OVCAR3 (cell line): ENCODE measurements around the gene PIK3CA.

GRCh38 chr3:173395740-173396204 is 1.8 kb upstream of the NLGN1 start:
- RRBS = 4% methylated on average over 18 of the region's 37 CpGs

DNA sequence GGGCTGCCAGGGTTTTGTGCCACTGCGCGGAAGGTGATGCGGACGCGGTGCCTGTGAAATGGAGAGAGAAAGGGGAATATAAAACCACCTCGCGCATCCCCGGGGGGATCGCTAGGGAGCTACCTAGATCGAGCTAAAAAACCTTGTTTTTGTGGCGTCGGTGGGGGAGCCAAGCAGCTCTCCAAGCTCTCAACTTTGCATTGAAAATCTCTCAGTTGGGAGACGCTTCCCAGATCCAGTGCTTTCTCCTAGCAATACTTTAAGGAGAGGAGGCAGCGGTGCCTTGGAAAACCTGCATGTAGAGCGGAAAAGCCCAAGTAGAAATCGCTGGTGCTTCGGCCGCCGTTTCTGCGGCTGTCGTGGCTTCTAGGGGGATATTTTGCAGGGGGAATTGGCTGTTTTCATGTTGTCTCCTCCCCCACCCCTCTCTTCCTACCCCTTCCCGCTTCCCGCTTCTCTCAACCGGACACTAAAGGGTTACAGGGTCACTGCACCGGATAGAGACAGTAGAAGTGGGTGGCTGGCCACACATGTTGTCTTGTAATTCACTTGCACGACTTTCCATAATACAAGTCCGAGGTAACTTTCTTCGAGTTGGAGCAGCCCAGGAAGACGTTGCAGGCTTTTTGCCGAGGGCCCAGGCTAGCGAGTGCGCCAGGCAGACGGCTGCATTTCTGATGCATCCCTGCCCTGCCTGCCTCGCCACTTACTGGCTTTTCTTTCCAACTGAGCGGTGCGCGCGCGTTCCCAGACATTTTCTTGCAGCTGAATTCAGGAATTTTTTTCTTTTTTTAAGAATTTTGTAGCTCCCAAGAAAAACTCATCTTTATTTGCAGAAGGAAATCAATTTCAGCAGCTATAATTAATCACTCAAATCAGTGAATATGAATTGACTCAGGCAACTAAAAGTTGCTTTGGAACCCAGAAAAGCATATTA is 187.8 kb downstream of the NLGN1 start:
- RRBS = no CpG with 5 or more reads among the region's 39 CpGs

DNA sequence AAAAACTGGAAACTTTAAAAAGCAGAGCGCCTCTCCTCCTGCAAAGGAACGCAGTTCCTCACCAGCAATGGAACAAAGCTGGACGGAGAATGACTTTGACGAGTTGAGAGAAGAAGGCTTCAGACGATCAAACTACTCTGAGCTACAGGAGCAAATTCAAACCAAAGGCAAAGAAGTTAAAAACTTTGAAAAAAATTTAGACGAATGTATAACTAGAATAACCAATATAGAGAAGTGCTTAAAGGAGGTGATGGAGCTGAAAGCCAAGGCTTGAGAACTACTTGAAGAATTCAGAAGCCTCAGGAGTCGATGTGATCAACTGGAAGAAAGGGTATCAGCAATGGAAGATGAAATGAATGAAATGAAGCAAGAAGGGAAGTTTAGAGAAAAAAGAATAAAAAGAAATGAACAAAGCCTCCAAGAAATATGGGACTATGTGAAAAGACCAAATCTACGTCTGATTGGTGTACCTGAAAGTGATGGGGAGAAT is 252.9 kb upstream of the NAALADL2 start:
- RRBS = no CpG with 5 or more reads among the region's 8 CpGs

GRCh38 chr3:175119365-175119679 is 260.2 kb downstream of the NAALADL2 start:
- RRBS = no CpG with 5 or more reads among the region's 1 CpG

GRCh38 chr3:175273947-175274329 is 414.8 kb downstream of the NAALADL2 start:
- RRBS = no CpG with 5 or more reads among the region's 6 CpGs

DNA sequence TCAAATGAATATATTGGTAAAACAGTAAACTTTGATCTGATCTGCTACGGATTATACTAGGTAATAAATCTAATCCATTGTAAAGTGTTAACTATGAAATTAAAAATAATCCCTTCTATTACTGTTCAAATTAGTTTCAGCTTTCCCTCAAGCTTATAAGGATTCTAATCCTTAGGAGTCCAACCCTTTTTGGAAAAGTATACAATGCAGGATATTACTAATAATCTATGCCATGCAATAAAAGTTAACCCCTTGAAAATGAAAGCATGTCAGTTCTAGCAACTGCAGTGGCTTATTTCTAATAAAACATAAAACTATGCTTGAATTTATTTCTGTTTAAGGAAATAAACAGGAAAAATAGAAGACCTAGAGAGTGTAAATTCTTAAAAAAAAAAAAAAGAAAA is 177.7 kb downstream of the TBL1XR1 start:
- RRBS = no CpG with 5 or more reads among the region's 1 CpG

DNA sequence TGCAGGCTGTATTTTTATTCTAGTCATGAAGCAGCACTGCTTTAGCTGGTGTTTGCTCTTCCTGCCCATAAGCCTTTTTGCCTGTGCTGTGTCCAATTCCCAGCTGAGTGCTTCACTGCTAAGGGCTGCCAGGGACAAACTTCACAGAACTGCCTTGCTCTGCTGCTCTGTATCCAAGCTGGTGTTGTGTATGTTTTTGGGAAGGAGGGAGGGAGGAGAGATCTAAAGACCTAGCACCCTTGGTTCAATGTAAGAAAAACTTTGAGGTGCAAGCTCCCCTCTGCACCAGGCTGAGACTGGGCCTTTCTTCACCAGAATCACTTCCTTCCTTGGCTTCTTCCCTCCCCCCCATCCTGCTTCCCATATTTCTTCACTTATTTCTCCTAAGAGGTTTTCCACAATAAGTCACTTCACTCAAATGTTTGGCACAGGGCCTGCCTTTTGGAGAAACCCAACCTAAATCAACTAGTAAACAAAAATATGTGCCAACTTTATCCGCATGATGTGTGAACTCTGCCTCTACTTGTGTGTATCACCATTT is 156.1 kb downstream of the TBL1XR1 start:
- RRBS = no CpG with 5 or more reads among the region's 1 CpG

GRCh38 chr3:177049948-177050432 is 147.3 kb downstream of the TBL1XR1 start:
- RRBS = no CpG with 5 or more reads among the region's 6 CpGs

GRCh38 chr3:177074370-177075042 is 122.8 kb downstream of the TBL1XR1 start:
- RRBS = no CpG with 5 or more reads among the region's 11 CpGs

DNA sequence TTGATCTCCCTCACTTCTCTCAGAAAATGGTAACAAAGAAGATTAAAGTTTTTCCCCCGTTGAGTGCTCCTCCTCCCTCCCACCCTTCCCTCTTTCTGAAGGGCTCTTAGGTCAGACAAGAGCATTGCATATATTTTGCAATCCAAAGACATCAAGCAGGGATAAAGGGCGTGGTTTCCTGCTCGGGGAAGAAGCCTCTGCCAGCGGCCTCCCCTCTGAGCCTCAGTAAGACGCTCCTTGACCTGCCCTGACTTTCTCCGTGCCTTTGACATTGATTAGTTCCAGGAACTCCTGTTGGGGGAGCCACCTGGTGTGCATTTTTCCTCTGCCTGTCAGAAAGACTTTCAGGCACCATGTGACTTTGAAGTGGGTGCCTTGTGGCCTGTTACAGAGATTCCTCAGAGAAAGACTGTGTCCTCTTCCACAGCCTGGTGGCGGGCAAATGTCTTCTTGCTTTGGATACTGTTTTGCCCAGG is 87.1 kb upstream of the TBL1XR1 start:
- RRBS = no CpG with 5 or more reads among the region's 7 CpGs

- RRBS = no CpG with 5 or more reads among the region's 5 CpGs
Measured at GRCh38 chr3:177320802-177321363, 123.6 kb upstream of the TBL1XR1 start.

GRCh38 chr3:177325196-177325676 is 128.0 kb upstream of the TBL1XR1 start:
- RRBS = no CpG with 5 or more reads among the region's 4 CpGs

DNA sequence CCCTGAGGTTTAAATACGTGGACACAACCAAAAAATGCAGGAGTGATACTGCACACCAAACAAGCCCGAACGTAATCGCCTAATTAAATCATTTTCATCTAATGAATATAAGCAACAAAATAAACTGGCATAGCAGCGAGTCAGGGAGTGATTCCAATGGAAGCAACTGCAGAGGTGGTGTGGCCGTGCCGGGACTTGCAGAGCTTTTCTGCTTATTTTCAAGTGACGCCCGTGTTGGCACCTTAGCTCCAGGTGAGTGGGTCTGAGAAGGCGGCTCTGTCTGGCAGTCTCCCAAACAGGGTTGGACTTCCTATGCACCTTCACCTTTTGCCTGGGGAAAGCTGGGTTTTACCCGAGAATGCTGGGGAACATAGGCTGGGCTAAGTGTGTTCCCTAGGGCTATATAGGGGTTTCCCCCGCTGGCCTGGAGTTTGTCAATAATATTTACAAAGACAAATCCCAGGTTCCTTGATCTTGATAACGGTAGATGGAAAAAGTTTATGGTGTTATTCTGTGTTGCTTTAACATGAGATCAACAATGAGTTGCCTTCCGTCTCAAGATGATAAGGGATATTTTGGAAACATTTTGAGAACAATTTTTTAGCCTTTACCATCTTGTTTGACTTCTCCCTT is 179.9 kb upstream of the TBL1XR1 start:
- RRBS = no CpG with 5 or more reads among the region's 14 CpGs

DNA sequence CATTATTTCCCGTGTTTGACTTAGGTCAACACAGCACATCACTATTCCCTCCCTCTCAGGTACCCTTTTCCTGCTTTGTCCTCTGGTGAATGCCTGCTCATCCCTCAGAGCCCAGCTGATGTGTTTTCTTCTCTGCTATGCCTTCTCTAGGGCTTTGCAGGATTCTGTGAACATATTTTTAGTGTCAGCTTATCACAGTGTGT is 267.0 kb upstream of the TBL1XR1 start:
- RRBS = no CpG with 5 or more reads among the region's 1 CpG

- RRBS = no CpG with 5 or more reads among the region's 6 CpGs
Measured at GRCh38 chr3:177574255-177574772, 377.0 kb upstream of the TBL1XR1 start.

GRCh38 chr3:179147895-179148908 is at the start of gene PIK3CA:
Gene PIK3CA (plus strand): TSS chr3:179148357.
- RRBS = 6% methylated on average over 22 of the region's 97 CpGs

- RRBS = 5% methylated on average over 6 of the region's 49 CpGs
Measured at GRCh38 chr3:179148909-179149938, 1.1 kb downstream of the PIK3CA start.

DNA sequence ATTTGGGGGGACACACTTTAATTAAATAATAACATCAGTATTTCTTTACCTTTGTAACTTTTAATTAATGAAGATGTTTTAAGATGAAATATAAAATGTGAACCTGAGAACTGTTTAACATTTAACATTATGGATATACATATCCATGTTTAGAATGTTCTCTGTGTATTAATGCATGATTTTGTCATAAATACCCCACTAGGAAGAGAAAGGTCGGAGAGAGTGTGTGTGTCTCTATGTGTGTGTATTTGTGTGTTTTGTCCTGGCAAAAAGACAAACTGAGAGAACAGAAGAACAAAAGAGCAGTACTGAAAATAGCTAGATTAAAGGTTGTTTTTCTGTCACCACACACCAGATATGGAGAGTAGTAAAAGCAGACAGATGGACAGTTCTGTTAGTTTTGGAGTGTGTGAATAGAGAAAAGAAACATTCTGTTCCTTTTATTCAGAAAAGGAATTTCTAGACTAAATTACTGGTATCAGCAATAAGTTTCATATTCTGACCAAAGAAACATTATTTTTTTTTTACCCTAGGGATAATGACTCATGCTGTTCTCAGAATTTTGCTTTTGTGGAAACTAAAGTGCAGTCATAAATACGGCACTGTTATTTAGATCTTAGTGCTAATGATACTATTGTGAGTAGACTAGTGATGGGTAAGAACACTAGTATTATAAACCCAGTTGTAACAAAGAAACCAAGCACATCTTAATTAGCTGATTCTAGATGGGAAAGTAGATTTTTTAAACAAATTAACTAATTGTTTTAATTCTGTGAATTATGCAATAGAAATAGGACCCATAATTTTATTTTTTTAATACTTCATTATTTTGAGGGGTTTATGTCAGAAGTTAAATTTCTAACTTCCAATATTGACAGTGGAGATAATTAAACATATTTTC is 32.9 kb downstream of the PIK3CA start:
- RRBS = no CpG with 5 or more reads among the region's 2 CpGs

GRCh38 chr3:179220870-179221300 is 30.0 kb downstream of the KCNMB3 start:
- RRBS = no CpG with 5 or more reads among the region's 3 CpGs